ENCODE results near the genes ACTR1A, TRIM8 and CNNM2.

DNA sequence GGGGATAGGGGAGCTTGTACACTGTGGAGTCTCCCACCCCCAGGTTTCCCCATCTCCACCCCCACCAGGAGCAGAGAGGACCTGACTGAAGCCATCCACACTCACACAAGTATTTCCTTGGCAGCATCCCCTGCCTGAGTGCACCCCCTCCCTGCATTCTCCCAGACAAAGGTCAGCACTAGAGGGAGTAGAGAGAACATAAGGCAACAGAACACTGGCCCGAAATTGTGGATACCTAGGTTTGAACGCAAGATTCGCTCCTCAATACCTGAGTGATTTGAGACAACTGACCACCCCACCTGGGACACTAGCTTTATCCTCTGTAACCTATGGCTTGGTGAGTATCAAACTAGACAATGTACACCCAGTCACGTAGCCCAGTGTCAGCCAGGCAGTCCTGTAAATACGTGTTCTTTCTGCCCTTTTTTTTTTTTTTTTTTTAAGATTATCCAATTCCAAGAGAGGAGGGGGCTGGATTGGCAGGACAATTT, 1.9 kb upstream of the LDB1 start:
- RAMPAGE, long total RNA: no peak
- RRBS: no CpG with 5 or more reads among the region's 5 CpGs

- RAMPAGE, long total RNA: no peak
- RRBS: no CpG with 5 or more reads among the region's 7 CpGs
These were observed 5.0 kb downstream of the NOLC1 start for GRCh38 chr10:102156882-102157845.

DNA sequence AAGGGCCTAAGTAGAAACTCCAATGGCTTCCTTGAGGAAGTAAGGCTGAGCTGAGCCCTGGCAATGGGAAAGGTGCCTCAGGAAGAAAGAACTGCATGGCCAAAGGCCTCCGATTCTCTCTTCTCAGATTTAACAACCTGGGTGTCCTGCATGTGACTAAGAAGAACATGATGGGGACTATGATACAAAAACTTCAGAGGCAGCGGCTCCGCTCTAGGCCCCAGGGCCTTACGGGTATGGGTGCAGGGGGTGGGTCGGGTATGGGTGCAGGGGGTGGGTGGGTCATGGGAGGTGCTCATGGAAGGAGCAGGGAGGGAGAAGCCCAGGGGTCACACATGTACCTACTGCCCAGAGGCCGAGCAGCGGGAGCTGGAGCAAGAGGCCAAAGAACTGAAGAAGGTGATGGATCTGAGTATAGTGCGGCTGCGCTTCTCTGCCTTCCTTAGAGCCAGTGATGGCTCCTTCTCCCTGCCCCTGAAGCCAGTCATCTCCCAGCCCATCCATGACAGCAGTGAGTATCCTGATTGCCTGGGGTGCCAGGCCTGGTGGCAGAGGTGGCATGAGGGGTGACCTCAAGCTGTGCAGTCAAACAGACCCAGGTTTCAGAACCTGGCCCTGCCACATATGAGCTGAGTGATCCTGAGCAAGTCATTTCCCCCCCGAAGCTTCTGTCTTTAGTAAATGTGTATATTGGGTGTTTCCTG, 1.8 kb downstream of the NFKB2 start:
- RAMPAGE, long total RNA: no peak
- RRBS: no CpG with 5 or more reads among the region's 10 CpGs

DNA sequence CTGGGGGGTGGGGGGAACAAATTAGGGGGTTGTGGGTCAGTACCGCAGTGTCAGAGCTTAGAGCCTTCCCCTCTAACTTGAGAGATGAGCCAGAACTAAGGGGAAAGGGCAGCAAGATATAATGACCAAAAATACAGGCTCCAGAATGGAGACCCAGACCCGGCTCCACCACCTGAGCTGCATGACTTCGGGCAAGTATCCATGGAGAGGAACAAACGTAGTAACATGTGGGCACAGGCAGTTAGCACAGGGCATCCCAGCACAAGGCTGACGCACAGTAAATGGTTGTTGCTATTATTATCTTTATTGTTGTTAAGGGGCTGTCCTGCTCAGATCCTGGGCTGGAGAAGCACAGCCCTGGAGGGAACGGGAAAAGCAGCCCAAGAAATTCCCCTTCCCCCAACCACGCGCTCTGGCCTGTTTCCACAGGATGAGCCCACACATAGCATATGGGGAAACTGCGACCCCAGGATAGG, 11.3 kb downstream of the PSD start:
- RAMPAGE, long total RNA: no peak
- RRBS: no CpG with 5 or more reads among the region's 9 CpGs

DNA sequence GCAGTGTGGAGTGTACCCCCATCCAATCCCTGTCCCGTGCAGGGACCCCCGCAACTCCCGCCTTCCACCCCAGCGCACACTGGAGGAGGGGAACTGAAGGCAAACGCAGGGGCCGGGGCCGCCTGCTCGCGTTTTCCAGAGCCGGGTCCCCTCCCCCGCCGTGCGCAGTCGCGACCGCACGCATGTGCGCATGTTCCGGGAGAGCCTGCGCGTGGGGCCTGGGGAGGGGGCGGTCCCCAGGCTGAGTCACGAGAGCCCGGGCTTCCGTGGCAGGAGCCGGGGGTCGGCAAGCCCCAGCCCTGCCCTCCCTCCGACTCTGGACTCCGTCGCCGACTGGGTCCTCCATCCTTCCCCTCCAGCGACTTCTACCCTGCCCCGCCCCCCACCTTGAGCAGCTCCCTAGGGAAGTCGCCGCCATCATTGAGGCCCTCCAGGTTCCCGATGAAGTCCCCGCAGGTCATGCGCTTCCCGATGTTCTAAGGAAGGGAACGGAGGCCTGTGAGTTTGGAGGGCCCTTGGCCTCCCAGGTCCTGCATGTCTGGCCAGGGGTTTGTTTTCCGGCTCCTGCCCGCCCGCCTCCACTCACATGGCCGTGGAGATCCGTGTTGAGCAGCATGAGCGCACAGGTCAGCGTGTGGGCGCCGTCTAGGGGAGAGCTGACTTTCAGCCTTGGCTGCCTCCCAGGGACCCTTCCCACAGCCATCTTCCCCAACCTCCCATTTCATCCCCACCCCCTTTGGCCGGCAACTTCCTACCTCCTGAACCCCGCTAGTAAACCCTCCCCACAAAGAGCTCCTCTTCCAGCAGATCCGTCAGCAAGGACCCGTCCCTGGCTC, 7.9 kb downstream of the PSD start:
- RAMPAGE, long total RNA: no peak
- RRBS: 1% methylated on average over 15 of the region's 53 CpGs

- RAMPAGE, long total RNA: no peak
- RRBS: no CpG with 5 or more reads among the region's 22 CpGs
These were observed 623 bp upstream of the FBXL15 start for GRCh38 chr10:102419940-102420486.

GRCh38 chr10:102502171-102503207, at the start of gene ACTR1A:
TSS of gene ACTR1A (minus strand) at chr10:102502712.
- RAMPAGE, long total RNA: start-site peak on the minus strand at chr10:102502667-102502720, 558 and 883 reads in 2 replicates
- RRBS: 2% methylated on average over 8 of the region's 55 CpGs

- RAMPAGE, long total RNA: no peak
- RRBS: no CpG with 5 or more reads among the region's 20 CpGs
These were observed 986 bp downstream of the SUFU start for GRCh38 chr10:102504628-102505288.

DNA sequence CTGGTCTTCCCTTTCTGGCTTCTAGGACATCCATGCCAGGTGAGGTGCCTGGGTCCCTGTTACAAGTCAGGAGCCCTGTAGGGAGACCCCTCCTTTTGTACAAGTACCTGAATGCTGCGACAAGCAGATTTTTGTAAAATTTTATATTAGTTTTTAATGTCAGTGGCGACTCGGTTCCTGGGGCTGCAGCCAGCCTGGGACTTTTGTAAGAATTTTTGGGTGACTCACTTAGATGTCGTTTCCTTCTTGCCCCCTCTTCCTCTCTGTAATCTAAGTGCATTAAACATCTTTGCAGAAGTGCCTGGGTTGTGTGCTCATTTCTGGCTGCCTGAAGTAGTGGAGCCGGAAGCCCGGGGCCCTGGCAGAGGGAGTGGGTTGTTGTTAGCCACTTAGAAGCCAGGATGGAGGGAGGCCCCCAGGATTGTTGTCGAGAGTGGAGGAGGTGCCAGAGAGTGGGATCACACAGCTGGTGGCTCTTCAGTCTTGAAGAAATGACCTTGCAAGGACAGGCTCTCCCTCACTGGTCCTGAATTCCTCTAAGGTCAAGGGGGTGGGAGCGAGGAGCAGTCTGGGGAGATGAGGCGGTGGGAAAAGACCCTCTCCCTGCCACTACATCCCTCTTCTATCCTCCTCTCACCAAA, 11.0 kb upstream of the TRIM8 start:
- RAMPAGE, long total RNA: no peak
- RRBS: no CpG with 5 or more reads among the region's 9 CpGs

DNA sequence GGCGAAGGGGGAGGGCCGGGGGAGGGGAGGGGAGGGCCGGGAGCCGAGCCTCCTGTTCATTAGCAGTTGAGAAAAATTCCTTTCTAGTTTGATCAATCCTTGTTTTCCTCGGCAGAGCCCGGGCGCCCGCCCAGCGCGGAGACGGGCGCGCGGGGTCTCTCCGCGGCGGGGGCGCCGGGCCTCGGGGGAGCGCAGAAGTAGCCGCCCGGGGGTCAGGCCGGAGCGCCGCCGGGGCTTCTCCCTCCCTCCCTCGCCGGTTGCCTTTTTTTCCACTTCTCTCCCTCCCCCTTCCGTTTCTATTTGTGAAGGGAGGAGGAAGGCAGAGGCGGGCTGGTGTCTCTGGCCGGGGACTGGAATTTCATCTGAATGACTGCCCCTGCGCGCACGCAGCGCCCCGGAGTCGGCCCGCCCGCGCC, 702 bp upstream of the TRIM8 start:
- RAMPAGE, long total RNA: no peak
- RRBS: 1% methylated on average over 28 of the region's 41 CpGs

GRCh38 chr10:102643985-102644795, at the start of gene TRIM8:
TSS of gene TRIM8 (plus strand) at chr10:102644479.
- RAMPAGE, long total RNA: no peak
- RRBS: under 1% methylated on average over 37 of the region's 102 CpGs

GRCh38 chr10:102644796-102645804, 821 bp downstream of the TRIM8 start:
- RAMPAGE, long total RNA: no peak
- RRBS: 1% methylated on average over 20 of the region's 69 CpGs

GRCh38 chr10:102691777-102692137, 22.4 kb downstream of the ARL3 start:
- RAMPAGE, long total RNA: no peak
- RRBS: no CpG with 5 or more reads among the region's 4 CpGs

GRCh38 chr10:102718134-102718700, 3.8 kb downstream of the SFXN2 start:
- RAMPAGE, long total RNA: no peak
- RRBS: no CpG with 5 or more reads among the region's 5 CpGs

DNA sequence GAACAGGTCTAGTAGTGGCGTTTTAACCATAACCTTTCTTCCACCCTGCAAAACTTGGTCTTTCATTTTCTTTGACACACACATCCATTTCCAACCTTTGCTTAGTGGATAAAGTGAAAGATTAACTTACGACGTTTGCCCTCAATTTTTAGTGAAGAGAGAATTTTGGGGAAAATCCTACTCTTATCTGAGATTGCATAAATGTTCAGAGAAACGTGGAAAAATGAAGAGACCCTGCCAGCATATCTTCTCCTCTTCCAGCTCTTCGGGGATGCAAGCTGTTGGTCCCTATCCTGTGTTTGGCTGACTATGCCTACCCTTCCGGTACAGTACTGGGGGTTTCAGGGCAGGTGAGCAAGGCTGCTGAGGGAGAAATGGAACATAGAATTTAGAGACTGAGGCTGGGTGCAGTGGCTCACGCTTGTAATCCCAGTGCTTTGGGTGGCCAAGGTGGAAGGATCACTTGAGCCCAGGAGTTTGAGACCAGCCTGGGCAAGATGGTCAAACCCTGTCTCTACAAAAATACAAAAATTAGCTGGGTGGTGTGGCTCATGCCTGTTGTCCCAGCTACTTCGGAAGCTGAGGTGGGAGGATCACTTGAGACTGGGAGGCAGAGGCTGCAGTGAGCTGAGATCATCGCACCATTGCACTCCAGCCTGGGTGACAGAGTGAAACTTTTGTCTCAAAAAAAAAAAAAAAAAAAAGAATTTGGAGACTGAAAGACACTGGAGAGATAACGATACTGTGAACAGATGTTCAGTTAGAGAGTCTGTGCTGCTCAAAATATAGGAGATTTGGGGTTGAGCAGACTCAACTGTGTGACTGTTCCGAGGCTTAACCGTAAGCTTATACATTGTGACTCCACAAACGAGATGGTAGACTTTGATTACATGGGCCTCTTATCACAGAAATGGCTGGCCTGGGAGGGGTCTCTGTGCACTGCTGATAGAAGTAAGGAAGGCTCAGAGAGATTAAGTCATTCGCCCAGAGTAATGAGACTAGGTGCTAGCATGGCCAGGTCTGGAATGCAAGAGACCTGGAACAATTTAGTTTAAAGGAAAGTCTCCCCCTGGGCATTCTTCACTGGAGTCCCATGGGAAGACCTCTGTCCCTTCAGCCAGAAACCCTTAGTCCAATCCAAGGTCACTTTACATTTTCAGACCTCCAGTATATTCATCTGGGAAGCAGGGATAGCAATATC, 19.2 kb downstream of the WBP1L start:
- RAMPAGE, long total RNA: no peak
- RRBS: no CpG with 5 or more reads among the region's 14 CpGs

- RAMPAGE, long total RNA: no peak
- RRBS: no CpG with 5 or more reads among the region's 22 CpGs
These were observed 24.3 kb downstream of the CYP17A1 start for GRCh38 chr10:102812785-102813426.

- RAMPAGE, long total RNA: no peak
- RRBS: 2% methylated on average over 9 of the region's 91 CpGs
These were observed at the start of gene CNNM2 for GRCh38 chr10:102917851-102918843. TSS of gene CNNM2 (plus strand) at chr10:102918294.

DNA sequence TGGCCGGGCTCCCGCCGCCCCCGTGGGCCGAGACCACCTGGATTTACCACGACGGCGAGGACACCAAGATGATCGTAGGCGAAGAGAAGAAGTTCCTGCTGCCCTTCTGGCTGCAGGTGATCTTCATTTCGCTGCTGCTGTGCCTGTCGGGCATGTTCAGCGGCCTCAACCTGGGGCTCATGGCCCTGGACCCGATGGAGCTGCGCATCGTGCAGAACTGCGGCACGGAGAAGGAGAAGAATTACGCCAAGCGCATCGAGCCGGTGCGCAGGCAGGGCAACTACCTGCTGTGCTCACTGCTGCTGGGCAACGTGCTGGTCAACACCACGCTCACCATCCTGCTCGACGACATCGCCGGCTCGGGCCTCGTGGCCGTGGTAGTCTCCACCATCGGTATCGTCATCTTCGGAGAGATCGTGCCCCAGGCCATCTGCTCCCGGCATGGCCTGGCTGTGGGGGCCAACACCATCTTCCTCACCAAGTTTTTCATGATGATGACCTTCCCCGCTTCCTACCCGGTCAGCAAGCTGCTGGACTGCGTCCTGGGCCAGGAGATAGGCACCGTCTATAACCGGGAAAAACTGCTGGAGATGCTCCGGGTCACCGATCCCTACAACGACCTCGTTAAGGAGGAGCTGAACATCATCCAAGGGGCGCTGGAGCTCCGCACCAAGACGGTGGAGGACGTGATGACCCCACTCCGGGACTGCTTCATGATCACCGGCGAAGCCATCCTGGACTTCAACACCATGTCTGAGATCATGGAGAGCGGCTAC, 1.2 kb downstream of the CNNM2 start:
- RAMPAGE, long total RNA: no peak
- RRBS: 10% methylated on average over 26 of the region's 54 CpGs

DNA sequence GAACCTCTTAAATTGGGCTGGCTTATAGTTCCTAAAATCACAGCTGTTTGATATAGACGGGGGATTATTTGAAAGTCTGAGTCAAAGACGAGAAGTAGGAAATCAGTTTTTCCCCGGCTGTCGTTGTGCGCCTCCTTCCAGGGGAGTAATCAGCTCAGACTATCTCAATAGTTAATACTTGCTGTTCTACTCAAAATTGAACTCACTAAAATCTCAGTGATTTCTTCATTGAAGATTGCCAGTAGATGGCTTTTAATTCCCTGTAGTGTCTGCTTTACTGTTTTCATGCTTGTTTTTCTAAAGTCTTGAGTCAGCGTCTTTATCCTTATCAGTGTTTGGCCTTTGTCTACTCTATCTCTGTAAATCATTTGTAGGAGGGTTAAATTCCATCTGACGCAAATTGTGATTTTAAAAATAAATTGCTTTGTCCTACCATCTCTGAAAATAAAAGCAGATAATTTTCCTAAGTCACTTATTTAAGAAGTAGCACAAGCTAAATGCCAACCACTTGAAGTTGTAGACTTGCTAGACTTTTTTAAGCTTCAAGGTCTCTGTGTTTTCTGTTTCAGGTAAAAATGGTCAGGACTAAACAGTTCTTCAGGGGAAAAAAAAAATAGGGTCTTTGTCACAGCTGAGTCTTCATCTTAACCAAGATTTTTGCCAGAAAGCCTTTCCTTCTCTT, 47.4 kb downstream of the CNNM2 start:
- RAMPAGE, long total RNA: no peak
- RRBS: no CpG with 5 or more reads among the region's 7 CpGs

DNA sequence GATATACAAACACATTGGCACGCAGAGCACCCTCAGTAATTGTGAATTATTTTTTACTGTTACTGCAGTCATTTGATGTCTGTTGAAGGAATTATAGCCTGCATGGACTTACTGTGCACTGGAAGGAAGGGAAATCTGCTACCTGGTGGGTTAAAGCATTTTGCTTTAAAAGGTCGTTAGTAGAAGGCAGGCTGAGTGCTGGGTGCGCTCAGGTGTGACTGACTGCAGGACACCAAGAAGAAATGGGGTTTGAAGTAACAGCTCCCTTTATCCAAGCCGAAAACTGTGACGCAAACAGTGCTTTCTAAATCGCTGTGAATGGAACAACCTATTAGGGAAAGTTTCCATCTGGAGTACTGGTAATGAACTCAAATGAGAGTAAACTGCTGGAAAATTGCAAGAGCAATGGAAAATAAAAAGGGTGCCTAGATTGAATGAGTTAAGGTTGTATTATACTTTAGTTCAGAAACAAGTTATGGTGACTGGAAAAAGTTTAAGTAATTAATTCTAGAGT, 95.3 kb downstream of the CNNM2 start:
- RAMPAGE, long total RNA: no peak
- RRBS: no CpG with 5 or more reads among the region's 6 CpGs

Measured in epithelial cell of alveolus of lung (primary cell).